ENCODE data around the gene MGST1.

DNA sequence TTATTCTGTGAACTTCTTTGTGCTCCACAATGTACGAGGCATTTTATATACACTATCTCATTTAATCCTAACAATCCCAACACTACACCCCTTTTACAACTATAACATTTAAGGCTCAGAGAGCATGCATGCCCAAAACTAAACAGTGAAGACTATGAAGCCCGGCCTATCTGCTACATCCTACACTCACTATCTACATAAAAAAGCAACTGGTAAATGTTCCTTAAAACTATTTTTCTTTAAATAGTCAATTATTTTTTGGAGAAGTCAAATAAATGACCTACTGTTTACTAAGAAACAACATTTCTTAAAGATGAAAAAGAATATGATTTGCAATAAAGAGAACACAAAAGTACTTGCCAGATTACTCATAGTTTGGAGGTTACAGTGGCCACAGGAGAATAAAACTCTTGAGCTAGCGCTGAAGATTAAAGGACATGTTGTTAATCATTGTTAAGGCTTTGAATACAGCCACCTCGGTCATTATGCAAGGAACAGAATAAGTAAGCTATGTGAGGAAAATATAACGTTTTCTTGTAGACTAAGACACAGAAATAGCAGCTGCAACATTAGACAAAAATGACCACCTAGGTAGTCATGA, 56.7 kb downstream of the EPS8 start:
- PRO-cap, 2 experiments, result no peak in any of the 2 experiments

DNA sequence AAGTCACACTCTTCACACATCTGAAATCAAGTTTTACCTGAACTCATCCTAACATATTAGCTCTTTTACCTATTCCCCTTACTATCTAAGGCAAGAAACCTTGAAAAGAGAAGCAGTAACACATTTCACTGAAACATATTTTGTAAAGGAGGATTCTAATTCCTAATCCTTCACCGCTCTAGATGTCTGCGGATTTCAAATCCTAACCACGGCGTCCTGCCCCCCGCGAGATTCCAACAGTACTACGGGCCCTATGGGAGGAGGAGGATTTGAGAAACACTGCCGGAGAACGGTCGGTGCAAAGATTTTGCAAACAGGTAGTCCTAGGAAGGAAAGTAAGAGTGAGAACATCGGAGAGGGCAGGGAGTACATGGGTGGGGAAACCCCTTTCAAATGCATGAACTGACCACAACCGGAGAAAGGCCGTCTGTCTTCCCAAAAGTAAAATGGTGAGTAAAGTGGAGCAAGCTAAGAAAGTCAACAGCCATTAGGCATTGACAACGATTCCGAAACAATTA, 980 bp downstream of the EPS8 start:
- PRO-cap, 2 experiments, result no peak in any of the 2 experiments

GRCh38 chr12:15912030-15912522, 944 bp downstream of the DERA start:
- PRO-cap, 2 experiments, result no peak in any of the 2 experiments

- PRO-cap, 2 experiments, result no peak in any of the 2 experiments
Observed at GRCh38 chr12:15992735-15993057, 81.6 kb downstream of the DERA start.

DNA sequence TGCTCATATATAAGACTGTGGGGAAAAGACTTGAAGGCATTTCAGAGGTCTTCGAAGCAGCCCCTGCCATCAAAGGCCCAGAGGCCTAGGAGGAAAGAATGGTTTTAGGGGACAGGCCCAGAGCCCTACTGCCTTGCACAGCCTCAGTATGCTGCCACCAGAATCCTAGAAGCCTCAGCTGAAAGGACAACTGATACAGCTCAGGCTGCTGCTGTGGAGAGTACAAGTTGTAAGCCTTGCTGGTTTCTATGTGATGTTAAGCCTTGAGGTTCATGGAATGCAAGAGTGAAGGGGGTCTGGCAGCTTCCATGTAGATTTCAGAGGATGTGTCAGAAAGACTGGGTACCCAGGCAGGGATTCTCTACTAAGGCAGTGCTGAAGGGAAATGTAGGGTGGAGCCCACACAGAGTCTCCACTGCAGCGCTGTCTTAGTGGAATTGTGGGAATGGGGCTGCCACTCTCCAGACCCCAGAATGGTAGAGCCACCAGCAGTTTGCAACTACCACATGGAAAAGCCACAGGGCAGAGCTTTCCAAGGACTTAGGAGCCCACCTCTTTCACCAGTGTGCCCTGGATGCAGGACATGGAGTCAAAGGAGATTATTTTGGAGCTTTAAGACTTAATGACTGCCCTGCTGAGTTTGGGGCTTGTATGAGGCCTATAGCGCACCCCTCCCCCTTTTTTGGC, 110.1 kb downstream of the DERA start:
- PRO-cap, 2 experiments, result no peak in any of the 2 experiments

- PRO-cap, 2 experiments, result peak in 2 of 2 experiments; most common plus-strand start chr12:16347598 (in 2); most common minus-strand start chr12:16347426 (in 1)
Observed at GRCh38 chr12:16347337-16347923, at the start of gene MGST1. Gene MGST1, plus strand, starts transcription at chr12:16347645.

DNA sequence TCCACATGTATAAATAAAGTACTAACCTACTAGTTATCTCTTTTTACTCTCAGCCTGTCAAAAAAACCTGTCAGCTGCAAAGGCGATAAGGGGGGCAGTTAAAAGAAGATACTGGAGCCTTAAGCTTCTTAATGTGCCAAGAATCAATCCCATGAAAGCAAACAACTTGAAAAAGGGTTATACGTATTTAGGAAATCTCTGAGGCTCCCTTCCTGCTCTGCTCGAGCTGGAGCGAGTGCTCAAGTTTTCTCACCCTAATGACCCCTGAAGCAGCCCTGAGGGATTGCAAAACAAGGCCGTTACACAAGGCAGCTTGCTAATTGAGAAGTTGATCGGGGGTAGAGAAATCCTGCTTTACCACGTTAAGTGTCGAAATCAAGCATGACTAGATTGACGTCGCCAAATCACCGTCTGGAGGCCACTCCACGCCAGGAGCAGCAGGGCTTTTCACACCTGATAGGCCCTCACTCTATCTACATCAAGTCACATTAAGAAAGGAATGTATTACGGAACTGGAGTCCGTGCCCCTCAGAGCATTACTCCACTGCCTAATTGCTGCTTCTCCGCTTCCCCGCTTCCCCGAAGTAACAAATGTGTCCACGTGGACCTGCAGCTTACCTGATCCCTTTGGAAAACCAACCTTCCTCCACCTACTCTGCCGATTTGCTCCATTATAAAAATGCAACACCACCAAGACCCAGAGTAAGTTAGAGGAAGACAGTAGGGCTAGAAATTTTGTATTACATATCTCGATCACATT, 32.3 kb downstream of the LMO3 start:
- PRO-cap, 2 experiments, result no peak in any of the 2 experiments

DNA sequence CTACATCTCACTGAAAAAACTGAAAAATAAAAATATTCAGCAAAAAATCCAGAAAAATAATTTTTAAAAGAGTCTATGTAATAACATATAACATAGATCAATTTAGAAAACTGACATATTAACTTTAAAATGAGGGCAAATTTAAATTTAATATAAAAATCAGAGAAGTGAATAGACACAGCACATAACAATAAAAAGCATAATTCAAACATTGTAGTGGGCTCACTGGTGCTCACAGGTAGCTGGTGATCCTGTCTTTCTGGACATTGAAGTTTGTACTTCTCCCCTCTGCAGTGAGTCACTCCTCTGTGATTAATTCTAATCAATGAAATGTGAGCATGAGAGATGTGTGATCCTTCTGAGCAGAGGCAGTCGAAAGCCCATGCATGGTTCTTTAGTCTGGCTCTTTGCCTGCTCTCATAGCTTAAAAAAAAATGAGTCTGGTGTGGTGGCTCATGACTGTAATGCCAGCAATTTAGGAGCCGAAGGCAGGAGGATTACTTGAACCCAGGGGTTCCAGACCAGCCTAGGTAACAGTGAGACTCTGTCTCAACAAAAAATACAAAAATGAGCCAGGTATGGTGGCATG, 59.0 kb upstream of the RERGL start:
- PRO-cap, 2 experiments, result no peak in any of the 2 experiments

DNA sequence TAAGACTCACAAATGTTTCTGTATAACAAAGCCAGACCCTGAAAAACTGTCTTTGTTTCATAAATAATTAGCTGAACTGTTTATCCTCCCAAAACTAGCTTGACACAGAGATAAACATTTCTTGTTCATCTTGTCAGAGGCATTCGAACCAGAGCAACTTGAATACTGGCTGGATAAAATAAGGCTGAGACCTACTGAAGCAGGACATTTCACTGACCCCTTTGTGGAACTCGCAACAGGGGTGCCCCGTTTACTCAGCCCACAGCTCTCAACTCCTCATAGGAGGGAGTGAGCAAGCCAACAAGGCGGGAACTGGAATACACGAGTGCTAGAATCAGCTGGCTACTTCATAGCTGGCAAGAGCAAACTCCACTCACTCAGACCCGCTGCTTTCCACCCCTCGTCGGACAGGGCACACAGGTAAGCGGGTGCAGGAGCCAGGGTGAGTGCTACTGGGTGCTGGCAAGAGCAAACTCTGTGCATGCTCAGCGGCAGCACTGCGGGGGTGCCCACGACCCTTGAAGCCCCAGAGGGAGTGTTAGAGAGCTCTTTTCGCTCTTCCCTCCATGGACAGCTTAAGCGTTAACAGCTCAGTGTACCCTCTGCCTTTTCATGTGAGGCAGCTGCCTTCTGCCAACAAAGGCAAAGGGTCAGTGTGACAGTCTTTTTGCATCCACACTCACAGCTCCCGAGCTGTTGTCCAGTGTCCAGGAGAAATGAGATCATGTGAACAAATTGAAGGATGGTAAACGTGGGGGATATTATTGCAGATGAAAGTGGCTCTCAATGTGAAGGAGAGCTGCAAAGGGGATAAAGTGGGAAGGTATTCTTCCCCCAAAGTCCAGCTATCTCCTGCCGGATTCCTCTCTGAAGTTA, 15.7 kb downstream of the CAPZA3 start:
- PRO-cap, 2 experiments, result no peak in any of the 2 experiments

GRCh38 chr12:19066219-19066831, 63.2 kb upstream of the PLEKHA5 start:
- PRO-cap, 2 experiments, result no peak in any of the 2 experiments

GRCh38 chr12:19440104-19441116, 1.1 kb downstream of the AEBP2 start:
- PRO-cap, 2 experiments, result peak in 2 of 2 experiments; most common minus-strand start chr12:19440565 (in 2)

DNA sequence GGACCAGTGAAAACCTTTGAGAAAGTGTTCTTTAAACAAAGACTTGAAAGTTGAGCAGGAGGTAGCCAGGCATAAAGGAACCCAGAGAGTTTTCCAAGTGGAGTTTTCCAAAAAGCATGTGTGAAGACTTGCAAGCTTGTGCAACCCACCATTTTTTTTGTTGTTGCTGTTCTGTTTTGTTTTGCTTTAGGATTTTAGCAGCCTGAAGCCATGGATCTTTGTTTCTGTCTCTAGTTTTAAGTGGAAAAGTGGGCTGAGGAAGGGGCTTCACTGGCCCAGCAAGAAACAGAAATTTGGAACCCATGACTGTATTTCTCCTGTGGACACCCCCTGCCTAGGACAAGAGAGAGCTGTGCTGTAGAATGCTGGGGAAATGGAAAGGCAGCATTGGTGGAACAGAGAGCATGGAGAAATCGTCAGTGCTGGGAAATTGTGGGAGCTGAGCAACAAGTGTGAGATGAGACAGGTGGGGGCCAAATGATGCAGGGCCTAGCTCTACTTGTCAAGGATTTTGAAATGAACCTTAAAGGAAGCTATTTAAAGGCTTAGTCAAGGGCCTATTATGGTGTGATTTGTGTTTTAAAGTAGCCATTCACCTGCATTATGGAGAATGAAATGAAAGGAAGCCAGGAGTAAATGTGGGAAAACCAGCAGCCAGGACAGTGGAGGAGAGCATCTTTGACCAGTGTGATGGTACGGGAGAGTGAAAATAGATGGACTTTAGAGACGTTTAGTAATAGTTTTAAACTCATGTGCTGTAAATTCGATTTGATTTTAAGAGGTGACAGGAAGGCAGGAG, 45.0 kb downstream of the PDE3A start:
- PRO-cap, 2 experiments, result no peak in any of the 2 experiments

- PRO-cap, 2 experiments, result no peak in any of the 2 experiments
Observed at GRCh38 chr12:21351254-21351522, 16.5 kb upstream of the SLCO1A2 start.

DNA sequence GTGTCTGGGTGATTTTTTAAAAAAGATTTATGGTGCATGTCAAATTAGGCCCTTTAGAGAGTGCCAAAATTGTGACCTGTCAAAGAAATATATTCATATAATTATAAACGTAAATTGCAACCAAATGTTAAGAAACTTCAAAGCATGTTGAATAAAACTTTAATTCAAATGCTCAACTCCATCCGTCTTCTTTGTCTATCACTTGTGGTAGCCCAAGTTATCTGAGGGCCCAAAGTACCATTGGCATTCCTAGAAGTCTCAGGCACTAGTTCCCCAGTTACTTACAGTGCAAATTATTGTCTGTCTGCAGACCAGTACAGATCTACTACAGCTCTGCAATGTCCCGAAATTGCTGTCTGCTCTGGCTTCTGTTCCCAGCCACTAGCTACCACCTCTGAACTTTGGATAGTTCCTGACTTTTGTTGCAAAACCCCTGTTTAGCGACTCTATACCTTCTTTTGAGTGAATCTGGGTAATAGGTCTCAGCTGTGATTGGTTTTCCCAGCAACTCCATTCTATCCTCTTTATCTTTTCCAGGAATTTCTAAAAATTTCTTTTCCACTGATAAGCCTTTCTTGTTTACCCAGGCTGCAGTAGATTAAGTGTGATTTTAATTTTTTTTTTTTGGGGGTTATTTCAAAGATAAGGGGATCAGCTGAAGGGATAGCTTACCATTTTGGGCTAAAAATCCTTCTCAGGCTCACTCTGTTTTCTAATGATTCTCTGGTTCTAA, 16.9 kb downstream of the KCNJ8 start:
- PRO-cap, 2 experiments, result peak in 2 of 2 experiments; most common plus-strand start position 457 of the sequence (in 1); most common minus-strand start position 340 of the sequence (in 2)

- PRO-cap, 2 experiments, result peak in 1 of 2 experiments; most common plus-strand start chr12:21773470 (in 1); most common minus-strand start chr12:21773283 (in 1)
Observed at GRCh38 chr12:21773086-21773819, 1.3 kb downstream of the KCNJ8 start.

DNA sequence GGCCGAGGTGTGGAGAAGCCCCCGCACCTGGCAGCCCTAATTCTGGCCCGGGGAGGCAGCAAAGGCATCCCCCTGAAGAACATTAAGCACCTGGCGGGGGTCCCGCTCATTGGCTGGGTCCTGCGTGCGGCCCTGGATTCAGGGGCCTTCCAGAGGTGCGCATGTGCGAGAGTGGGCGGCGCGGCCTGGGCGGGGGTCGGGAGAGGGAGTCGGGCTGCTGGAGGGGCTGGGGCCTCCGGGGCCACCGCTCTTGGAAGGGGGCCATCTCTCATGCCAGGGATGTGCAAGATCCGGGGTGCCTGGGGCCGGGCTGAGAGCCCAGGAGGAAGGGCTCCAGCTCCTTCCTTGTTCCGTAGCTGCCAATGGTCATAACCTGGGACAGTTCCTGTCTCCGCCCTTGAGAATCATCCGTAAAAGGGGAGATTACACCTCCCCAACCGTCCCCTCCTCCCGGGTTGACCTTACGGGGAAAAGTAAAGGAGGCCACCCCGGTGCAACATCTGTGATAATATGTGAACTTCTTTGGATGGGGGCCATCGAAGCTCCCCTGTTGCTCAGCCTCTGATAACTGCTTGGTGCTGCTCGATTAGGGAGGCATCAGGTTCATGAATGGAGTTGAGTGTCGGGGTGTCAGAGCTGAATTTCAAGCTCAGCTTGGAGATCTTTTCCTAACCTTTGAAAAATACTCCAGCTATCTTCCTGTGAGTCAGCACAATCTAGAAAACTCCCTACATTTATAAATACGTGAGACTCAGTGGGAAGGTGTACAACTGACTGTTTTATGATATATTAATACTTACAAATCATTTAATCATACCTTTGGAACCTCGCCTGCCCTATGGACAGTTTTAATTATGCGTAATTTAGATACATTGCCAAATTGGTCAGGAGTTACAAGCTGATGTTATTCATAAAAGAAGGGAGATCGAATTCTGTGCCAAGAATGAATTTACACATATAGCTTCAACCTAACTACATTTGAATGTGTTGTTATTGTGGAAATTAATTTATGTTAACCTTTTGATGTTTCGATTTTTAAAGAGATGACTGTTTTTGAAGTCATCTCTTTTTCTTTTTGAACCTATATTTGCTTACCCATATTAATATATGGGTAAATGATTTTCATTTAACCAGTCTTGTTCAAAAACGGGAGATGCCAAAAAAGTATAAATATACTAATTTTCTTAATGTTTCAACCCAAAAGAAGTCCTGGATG, 799 bp downstream of the CMAS start:
- PRO-cap, 2 experiments, result peak in 2 of 2 experiments; most common minus-strand start position 364 of the sequence (in 2)

- PRO-cap, 2 experiments, result no peak in any of the 2 experiments
Observed at GRCh38 chr12:22150187-22150684, 104.2 kb downstream of the CMAS start.

- PRO-cap, 2 experiments, result no peak in any of the 2 experiments
Observed at GRCh38 chr12:22539024-22539509, 5.3 kb downstream of the C2CD5 start.

DNA sequence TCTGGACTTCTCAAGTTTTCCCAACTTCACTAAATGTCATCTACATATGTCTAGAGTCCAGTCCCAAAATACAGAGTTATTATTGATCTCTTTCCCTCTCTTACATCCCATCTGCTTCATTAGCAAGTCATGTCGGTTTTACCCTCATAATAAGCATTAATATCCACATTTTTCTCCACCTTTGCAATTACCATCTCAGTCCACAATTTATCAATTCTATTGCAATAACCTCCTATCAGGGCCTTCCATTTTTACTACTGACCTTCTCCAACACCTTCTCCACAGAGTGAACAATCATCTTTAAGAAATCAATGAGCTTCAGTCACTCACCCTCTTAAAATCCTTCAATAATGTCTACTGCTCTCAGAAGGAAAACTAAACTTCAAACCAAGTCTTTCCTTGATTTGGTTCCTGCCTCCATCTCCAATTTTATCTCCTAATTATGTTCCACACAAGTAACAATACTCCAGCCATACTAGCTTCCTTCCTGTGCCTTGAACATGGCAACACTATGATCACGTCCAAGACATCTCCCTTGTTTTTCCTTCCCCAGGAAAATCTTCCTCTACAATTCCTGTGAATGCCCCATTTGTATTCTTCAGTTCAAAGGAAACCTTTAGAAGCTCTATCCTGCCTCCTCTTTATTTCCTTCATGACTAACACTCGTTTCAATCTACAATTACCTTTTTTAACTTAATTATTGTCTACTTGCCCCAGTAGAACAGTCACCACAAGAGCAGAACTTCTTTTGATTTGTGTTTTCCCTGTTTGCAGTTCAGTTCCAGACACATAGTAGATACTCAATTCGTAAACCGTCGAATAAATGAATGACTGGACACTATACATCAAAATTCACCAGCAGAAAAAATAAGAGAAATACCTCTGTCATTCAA, 151.6 kb upstream of the SOX5 start:
- PRO-cap, 2 experiments, result no peak in any of the 2 experiments

DNA sequence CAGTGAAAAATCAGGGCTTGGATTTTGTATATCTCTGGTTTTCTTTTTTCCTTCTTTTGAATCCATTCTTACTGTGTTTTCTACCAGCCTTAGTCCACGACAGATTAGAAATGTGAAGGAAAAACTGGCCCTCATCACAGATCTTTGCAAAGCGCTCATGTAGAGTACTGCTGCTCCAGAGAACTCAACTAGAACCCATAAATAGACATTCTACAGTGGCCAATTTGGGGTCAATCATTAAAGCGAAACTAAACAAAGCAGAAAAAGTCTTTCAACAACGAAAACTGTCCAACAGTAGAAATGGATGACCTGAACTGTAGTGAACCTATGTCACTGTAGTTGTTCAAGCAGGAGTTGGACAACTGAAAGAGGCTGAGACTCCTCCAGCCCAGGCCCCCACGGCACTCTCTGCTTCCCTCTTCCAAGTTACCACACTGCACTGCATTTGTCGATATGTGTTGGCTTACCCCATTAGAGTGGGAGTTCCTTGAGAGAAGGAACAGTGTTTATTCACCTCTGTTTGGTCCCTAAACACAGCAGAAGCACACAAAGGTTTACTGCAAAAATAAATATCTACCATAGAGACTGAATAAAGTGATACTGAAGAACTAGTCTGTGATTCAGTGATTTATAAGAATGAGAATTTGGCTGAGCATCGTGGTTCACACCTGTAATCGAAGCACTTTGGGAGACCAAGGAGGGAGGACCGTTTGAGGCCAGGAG, 472.5 kb downstream of the BCAT1 start:
- PRO-cap, 2 experiments, result peak in 1 of 2 experiments; most common plus-strand start position 294 of the sequence (in 1); most common minus-strand start position 186 of the sequence (in 1)

All from Metastatic Liver Carcinoma in the Adrenal Gland (tissue), 2 donors.